A549 (cell line): ENCODE data around the gene SLC10A4.

DNA sequence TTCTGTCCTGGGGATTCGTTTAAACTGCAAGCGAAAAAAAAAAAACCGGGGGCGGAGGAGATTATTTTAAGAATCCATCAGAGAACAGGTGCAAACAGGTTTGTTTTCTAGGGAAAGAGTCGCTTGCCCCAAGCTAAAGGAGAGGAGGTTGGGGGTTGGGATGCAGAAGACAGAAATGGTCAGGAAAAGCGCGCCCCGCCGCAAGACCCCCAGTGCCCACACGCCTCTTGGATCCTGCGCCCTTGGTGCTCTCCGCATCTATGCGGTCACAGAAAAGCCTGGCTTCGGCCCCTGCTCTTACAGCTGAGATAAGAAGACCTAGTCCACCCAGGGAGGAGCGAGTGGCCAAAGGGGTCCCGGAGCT, 476 bp downstream of the GABRA4 start:
- PRO-cap = no peak
CAGE:
- cytosol, long polyA plus RNA = no peak
- long polyA plus RNA = no peak
- nucleus, long polyA plus RNA = no peak

DNA sequence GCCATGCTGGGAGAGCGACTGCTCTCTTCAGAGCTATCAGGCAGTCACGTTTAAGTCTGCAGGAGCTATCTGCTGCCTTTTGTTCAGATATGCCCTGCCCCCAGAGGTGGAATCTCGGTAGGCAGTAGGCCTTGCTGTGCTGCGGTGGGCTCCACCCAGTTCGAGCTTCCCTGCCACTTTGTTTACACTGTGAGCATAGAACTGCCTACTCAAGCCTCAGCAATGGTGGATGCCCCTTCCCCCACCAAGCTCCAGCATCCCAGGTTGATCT, 8.1 kb upstream of the NFXL1 start:
- PRO-cap = no peak
CAGE:
- cytosol, long polyA plus RNA = no peak
- long polyA plus RNA = no peak
- nucleus, long polyA plus RNA = no peak

DNA sequence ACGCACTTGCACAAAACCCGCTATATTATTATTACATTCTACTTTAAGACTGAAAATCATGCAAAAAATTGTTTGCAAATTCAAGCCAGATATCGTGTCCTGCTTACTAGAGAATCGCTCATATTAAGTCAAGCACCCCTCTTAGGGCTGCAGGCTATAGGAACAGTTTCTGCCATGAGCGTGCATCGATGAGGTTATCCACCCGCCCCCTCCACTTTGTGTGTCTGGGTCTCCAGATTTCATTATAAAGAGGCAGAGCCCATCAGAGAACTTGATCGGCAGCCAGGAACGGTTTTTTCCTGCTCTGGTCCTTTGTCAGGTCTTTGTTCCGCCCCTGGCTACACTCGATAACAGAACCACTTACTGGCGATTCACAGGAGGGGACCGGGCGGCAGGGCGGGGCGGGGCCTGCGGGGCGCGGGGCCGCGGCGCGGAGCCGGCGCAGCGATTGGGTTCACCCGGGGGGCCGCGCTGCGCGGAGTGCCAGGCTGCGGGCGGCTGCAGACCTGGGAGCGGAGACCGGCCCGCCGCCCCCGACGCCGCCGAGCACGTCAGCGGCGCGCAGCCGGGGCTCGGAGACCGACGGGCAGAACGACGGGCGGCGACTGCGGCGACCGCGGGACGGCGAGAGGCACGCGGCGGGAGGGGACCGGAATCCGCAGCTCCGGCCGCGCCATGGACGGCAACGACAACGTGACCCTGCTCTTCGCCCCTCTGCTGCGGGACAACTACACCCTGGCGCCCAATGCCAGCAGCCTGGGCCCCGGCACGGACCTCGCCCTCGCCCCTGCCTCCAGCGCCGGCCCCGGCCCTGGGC, at the start of gene SLC10A4:
TSS of gene SLC10A4 (plus strand) at position 457 of the 817 bp plus-strand sequence.
- PRO-cap = no peak
CAGE:
- cytosol, long polyA plus RNA = no peak
- long polyA plus RNA = no peak
- nucleus, long polyA plus RNA = no peak

- PRO-cap = no peak
CAGE:
- cytosol, long polyA plus RNA = no peak
- long polyA plus RNA = no peak
- nucleus, long polyA plus RNA = no peak
Measured at GRCh38 chr4:48718908-48719625, 61.0 kb downstream of the FRYL start.

- PRO-cap = no peak
CAGE:
- cytosol, long polyA plus RNA = no peak
- long polyA plus RNA = no peak
- nucleus, long polyA plus RNA = no peak
Measured at GRCh38 chr4:48778231-48778853, 1.7 kb downstream of the FRYL start.

DNA sequence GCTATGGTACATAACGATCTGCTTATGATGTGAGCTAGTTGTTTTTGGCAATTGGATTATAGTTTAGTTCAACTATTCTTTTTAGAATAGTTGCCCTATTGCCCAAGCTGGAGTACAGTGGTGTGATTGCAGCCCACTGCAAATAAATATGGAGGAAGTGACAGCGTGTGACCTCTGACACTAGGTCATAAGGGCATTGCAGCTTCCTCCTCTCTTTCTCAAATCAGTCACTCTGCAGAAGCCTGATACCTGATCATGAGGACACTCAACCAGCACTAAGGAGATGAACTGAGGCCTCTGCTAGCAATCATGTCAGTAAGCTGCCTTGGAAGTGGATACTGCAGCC, 24.8 kb upstream of the FRYL start:
- PRO-cap = no peak
CAGE:
- cytosol, long polyA plus RNA = no peak
- long polyA plus RNA = no peak
- nucleus, long polyA plus RNA = no peak

DNA sequence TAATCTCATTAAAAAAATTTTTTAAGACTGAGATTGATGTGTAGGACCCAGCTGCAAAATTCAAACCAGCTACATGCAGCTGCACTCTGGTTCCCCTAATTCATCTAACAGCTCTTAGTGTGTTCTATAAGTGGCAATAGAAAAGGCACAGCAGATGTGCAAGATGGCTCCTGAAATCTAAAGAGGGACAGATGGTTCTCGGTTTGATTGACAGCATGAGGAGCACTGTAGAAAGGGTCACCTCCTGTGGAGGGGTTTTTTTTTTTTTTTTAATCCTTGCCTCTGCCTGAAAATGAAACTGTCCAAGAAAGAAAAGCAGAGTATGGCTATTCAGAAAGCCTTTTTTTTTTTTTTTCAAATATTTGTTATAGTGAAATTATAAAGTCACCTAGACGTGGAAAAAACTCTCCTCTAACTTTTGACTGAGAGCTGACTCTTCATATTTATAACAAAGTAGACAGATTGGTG, 16.9 kb upstream of the OCIAD1 start:
- PRO-cap = no peak
CAGE:
- cytosol, long polyA plus RNA = no peak
- long polyA plus RNA = no peak
- nucleus, long polyA plus RNA = no peak

GRCh38 chr4:48909512-48909990, 3.0 kb upstream of the OCIAD2 start:
- PRO-cap = no peak
CAGE:
- cytosol, long polyA plus RNA = no peak
- long polyA plus RNA = no peak
- nucleus, long polyA plus RNA = no peak

DNA sequence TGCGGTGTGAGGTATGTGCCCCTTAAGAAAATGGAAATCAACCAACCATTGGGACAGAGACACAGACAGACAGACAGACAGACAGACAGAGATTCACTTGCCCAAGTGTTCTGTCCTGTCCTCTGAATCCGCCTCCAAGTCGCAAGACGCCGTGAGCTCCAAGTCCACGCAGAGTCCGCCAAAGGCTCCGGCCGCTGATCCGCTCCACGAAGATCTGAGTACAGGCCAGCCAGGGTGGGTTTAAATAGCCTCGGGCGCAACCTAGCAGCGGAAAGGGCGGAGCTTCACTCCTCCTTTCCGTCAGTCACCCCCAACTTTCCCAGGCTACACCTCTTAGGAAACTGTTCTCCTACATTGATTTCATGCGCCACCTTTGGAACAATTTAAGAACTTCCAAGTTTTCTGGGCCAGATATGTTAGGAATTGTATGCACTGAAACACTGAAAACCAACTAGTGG, 301.8 kb downstream of the CWH43 start:
- PRO-cap = no peak
CAGE:
- cytosol, long polyA plus RNA = no peak
- long polyA plus RNA = no peak
- nucleus, long polyA plus RNA = no peak

DNA sequence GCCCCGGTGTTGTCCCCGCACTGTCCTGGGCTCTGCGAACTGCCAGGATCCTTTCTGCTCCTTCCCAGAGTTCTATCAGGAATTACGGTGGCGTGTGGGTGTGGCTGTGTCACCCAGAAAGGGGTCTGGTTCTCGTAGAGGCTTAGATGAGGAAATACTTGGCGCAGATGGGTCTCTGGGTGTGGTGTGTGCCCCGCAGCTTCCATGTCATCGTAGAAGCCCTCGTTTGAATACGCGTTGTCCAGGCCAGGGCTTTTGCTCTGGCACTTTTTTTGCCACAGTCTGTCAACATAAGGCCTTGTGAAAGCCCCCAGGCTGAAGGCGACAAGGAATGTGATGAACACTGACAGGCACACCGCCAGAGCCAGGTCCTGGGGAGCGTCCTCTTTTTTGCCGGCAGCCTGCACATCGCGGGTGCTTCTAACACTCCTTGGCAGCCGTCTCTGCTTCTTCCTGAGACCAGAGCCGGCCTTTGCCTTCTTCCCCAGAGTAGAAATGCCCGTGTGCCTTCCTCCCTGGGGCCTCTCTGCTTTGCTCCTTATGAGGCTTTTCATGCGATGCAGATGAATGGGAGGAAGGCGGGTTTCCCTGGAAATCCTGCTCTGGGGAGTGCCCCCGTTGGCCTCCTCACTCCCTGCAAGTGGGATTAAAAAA, 24.5 kb downstream of the LRRC66 start:
- PRO-cap = no peak
CAGE:
- cytosol, long polyA plus RNA = no peak
- long polyA plus RNA = no peak
- nucleus, long polyA plus RNA = no peak

DNA sequence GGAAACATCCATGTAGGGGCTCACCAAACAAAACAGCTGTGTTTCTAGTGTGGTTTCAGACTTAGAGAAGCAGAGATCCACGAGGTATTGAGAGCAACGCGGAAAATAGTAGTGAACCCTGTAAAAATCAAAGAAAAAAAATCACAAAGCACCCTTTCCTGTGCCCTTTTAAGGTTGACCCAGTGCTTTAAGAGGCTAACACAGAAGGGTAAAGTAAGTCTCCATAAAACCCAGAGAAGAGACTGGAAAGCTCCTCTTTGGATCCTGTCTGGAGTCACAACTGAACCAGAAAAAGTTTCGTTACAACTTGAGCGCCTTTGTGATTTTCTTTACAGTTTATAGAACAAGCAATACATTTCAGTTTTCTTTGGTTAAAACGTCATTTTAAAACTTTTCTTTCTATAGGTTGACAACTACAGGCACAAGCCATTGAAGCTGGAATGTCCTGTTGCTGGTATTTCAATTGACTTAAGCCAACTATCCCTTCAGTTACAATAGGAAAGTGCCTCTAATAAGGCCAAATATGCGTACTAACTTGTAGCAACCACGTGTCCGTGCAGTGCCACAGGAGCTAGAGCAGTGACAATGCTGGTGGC, 38.0 kb downstream of the ERVMER34-1 start:
- PRO-cap = no peak
CAGE:
- cytosol, long polyA plus RNA = no peak
- long polyA plus RNA = no peak
- nucleus, long polyA plus RNA = no peak

GRCh38 chr4:52822532-52822876, 39.6 kb upstream of the RASL11B start:
- PRO-cap = no peak
CAGE:
- cytosol, long polyA plus RNA = no peak
- long polyA plus RNA = no peak
- nucleus, long polyA plus RNA = no peak

DNA sequence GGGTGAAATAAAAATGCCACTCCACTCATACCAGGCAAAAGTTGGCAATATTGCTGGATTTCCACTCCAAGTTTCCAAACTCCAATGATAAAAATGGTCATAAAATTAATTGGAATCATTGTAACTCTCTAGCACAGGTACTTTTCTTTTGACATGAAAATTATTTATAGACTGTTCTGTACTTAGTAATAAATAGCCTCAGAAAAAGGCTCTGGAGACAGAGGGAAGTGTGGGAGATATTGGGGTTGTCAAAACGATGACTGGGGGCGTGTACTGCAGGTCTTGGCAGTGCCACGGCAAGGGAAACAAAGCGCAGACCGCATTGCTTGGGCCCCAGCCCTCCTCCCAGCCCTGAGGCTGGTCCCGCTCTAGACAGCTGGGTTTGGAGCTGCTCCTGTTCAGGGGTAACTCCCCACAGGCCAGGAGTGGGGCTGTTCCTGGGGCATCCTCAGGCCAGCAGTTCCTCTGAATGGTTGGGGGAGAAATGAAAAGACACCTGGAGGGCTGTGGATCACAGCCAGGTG, 131.6 kb downstream of the RASL11B start:
- PRO-cap = no peak
CAGE:
- cytosol, long polyA plus RNA = no peak
- long polyA plus RNA = no peak
- nucleus, long polyA plus RNA = no peak

GRCh38 chr4:53012735-53013226, 150.7 kb downstream of the RASL11B start:
- PRO-cap = no peak
CAGE:
- cytosol, long polyA plus RNA = no peak
- long polyA plus RNA = no peak
- nucleus, long polyA plus RNA = no peak

DNA sequence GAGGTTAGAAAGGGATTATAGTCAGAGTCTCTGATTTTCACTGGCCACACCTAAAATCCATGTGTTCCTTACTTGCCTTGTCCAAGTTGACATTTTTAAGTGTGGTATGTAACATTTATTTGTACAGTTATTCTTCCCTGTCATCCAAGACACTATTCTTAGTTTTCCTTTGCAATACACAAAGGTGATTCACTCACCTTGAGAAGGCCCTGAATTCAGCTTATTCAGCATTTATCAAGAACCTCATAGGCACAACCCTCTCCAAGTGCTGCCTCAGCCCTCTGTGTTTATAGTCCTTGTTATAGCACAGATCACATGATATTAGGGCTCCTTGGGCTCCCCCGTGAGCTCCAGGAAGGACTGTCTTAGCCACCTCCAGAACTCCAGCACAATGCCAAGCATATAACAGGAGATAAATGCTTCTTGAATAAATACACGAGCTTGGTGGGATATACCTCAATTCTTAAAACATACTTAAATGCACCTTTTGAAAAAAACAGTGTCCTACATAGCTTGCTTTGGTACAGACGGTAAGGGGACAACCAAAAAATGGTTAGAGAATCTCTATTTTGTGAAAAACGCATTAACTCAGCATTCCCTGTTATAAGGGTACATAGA, 152.3 kb downstream of the RASL11B start:
- PRO-cap = no peak
CAGE:
- cytosol, long polyA plus RNA = no peak
- long polyA plus RNA = no peak
- nucleus, long polyA plus RNA = no peak

DNA sequence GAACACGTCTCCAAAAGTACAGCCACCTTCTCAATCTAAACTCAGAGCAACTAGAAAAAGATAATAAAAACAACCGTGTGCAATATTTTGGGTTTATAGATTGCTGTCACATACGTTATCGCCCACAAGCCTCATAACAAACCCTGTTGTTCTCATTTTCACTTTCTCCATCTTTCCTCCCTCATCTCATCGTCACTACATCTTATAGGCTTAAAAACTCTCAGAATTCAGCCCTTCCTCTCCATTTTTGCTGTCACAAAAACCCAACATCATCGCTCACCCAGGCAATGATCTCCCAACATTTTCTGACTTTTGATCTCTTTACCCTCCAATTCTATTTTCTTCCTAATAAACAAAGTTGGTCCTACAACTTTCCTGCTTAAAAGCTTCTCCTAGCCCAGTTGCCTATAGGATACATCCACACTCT, 510 bp upstream of the SCFD2 start:
- PRO-cap = no peak
CAGE:
- cytosol, long polyA plus RNA = no peak
- long polyA plus RNA = no peak
- nucleus, long polyA plus RNA = no peak

GRCh38 chr4:53479123-53479556, 101.7 kb downstream of the FIP1L1 start:
- PRO-cap = no peak
CAGE:
- cytosol, long polyA plus RNA = no peak
- long polyA plus RNA = no peak
- nucleus, long polyA plus RNA = no peak

DNA sequence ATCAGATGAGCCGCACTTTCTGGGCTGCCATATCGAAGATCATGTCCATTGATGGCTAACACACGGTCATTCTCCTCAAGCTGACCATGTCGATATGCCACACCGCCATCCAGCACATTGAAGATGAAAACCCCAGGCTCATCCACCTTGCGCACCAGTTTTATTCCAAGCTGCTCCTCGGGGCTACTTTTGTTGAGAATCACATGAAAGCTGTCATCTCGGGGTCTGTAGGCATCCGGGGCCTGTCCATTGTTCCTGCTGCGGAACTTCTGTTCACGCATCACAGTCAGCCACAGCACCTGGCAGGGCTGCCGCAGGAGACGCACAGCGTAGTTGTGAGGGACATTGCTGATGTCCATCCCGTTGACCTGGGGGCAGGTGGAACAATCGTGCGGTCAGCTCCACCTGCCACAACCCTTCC, 95.2 kb downstream of the LNX1 start:
- PRO-cap = no peak
CAGE:
- cytosol, long polyA plus RNA = no peak
- long polyA plus RNA = no peak
- nucleus, long polyA plus RNA = no peak

DNA sequence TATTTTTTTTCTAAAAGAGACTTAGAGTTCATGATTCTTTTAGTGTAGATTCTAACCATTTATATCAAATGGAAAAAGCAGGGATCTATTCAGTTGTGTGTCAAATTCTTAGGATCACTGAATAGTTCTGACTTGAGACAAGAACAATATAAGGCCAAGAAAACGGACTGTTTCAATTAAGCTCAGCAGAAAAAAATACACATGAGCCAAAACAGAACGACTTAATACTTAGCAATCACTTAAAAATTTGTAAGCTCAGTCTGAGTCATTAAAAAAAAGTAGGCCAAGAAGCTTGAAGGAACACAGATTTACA, 49.9 kb downstream of the LNX1 start:
- PRO-cap = no peak
CAGE:
- cytosol, long polyA plus RNA = no peak
- long polyA plus RNA = no peak
- nucleus, long polyA plus RNA = no peak

DNA sequence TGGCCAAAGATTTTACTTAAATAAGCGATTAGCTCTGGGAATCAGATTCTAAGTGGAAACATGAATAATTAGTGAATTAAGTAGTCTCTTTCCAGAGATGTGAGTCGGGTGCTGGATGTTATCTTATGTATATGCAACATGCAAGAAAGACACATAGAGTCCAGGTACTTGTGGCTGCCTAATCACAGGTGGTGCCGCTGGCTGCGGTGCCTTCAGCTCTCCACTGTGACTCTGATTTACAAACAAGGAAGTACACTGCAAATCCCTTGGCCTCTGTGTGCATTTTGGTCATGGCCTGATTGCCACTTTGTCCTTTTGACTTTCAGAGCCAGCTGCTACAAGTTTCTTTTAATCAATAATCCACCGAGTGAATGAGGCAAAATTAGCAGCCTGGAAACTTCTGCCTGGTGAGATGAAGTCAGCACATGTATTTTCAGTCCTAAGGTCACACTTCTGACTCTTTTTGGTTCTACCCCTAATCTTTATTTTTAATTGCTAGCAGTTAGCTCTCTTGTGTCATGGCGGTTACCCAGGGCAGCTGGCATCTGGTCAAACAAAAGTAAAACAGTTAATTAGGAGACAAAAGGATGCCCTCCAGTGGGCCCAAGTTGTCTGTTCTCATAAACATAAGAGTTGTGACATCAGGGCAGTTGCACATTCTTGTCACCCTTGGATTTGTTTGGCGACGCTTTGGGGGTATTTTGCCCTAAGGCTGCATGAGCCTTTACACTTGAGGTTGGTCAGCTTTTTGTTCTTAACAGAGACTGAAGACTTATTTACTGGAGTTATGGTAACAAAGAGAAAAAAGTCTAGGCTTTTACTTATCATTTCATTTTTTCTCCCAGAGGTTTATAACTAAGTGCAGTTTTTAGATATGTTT, 62.3 kb upstream of the LNX1 start:
- PRO-cap = no peak
CAGE:
- cytosol, long polyA plus RNA = no peak
- long polyA plus RNA = no peak
- nucleus, long polyA plus RNA = no peak